ENCODE measurements around the genes MIA3 and DISP1.

GRCh38 chr1:220762715-220763251 is 14.7 kb downstream of the MTARC2 start:
- CAGE, long polyA plus RNA: no peak
- RRBS: no CpG with 5 or more reads among the region's 10 CpGs

DNA sequence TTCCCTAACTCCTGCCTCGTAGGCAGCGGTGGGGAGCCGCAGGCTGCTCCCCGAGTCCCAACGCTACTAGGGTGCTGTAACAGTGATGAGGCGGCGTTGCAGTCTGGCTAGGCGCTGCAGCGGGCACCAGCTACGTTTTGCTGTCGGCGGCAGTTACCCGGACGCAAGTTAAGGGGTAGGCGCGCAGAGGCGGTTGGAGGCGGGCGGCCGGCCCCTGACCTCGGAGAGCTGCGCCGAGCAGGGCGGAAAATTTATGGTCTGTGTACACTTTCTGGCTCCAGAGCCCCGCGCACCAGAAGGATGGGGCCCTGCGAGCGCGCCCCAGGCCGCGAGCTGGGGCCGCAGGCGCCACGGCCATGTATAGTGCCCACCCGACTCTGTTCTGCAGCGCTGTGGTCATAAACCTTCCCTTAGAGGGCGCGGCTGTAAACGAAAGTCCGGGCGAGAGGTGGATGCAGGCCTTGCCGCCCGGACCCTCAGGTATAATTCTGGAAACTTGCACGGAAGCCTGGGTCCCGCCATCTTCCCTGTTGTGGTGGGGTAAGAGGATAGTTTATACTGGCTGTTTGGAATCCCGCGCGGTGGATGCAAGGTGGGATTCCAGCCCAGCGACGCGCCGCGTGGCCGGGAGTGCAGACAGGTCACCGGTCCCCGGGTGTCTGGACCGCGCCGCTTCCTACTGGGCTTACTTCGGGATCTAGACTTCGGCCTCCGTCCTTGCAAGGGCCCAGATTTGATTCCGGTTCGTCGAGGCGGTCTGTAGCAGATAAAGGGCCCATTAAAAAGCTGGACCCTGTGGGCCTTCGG is 15.0 kb downstream of the HLX start:
- CAGE, long polyA plus RNA: no peak
- RRBS: 63% methylated on average over 17 of the region's 67 CpGs

- CAGE, long polyA plus RNA: no peak
- RRBS: no CpG with 5 or more reads among the region's 3 CpGs
Observed at GRCh38 chr1:220957171-220957815, 78.0 kb downstream of the HLX start.

DNA sequence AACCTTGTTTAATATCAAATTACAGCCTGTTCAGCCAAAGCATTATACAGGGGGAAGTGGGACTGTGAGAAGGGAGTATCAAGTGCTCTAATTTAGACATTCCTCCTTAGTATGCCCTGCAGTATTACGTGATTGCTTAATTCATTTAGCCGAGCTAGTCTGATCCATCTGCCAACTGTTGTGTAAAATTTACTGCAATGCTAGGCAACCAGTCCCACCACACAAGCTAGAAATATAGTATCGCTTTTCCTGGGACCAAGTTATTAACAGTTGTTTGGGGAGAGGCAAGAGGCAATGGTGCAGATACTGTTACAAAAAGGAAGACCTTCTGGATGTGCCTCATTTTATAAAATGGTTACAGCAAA is 283.4 kb downstream of the DUSP10 start:
- CAGE, long polyA plus RNA: no peak
- RRBS: no CpG with 5 or more reads among the region's 3 CpGs

DNA sequence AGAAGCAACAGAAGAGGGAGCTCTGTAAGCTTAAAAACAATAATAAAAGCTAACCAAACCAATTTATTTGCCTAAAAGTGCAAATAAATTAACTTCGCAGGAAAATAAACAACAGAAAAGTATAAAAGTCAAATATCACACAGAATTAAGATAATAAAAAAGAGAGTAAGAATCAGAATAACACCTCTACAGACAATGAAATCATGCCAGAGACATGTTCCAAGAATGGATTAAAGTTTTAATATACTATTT is 198.1 kb downstream of the DUSP10 start:
- CAGE, long polyA plus RNA: no peak
- RRBS: no CpG with 5 or more reads among the region's 1 CpG

DNA sequence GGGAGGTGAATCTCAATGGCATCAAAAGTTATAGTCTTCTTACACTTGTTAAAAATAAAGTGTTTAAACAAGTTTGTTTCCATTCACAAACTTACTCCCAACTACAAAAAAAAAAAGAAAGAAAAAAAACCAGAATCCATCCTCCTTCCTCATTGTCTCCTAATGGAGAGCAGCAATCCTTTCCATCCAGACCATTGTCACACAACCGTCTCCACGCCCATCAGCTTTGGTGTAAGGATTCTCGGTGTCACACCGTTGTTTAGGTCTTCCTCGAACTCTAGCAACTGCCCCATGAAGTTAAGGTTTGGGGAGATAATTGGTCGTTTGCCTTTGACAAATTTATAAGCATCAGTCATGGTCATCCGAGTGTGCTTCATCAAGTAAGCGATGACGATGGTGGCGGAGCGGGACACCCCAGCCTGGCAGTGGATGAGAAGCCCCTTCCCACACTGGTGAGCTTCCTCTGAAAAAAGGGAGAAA is 39.6 kb downstream of the DUSP10 start:
- CAGE, long polyA plus RNA: no peak
- RRBS: no CpG with 5 or more reads among the region's 11 CpGs

DNA sequence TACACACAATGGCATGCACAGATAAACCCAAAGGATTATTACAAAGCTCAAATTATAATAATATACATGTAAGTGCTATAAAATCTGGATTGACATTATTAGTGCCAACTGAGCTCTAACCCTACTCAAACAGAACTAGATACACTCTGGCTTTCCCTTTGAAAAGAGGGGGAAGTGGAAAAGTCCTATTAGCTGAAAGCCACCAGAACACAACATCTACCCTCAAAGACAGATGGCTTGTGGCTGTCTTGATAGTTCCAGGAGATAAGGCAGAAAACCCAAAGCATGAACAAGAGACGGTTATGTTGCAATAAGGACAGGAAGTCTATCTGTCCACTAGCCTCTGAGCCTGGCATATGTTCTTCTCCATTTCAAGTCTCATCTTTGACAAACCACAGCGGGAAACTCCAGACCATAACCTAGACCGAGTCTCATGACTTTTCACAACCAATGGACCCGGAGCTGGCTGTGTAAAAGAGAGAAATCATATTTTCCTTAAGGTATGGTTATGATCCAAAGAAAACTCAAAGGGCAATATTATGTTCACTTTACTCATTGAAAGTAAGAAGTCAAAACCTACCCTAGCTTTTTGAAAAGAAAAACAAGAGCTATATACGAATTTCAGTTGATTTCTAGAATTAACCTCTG is 33.8 kb downstream of the DUSP10 start:
- CAGE, long polyA plus RNA: no peak
- RRBS: no CpG with 5 or more reads among the region's 5 CpGs

- CAGE, long polyA plus RNA: no peak
- RRBS: no CpG with 5 or more reads among the region's 11 CpGs
Observed at GRCh38 chr1:221736651-221737409, 5.1 kb downstream of the DUSP10 start.

GRCh38 chr1:221971185-221971679 is 229.3 kb upstream of the DUSP10 start:
- CAGE, long polyA plus RNA: no peak
- RRBS: no CpG with 5 or more reads among the region's 9 CpGs

DNA sequence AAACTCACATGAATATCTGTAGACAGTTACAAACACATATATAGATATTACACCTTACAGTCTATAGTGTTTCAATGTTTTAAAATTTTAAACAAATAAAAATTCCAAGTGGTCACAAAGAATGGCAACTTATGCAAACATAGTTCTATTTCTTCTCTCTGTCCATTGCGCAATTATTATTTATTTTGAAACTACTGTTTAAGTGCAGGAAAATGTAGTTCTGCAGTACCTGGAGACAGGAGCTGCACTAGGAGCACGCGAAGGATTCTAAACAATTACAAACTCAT is 311.9 kb upstream of the DUSP10 start:
- CAGE, long polyA plus RNA: no peak
- RRBS: no CpG with 5 or more reads among the region's 3 CpGs

GRCh38 chr1:222617313-222618350 is at the start of gene MIA3:
TSS of gene MIA3 (plus strand) at chr1:222618097.
- CAGE, long polyA plus RNA: no peak
- RRBS: 1% methylated on average over 14 of the region's 88 CpGs

GRCh38 chr1:222618351-222618833 is 495 bp downstream of the MIA3 start:
- CAGE, long polyA plus RNA: no peak
- RRBS: 1% methylated on average over 14 of the region's 37 CpGs

GRCh38 chr1:222627168-222627924 is 9.4 kb downstream of the MIA3 start:
- CAGE, long polyA plus RNA: no peak
- RRBS: no CpG with 5 or more reads among the region's 6 CpGs

DNA sequence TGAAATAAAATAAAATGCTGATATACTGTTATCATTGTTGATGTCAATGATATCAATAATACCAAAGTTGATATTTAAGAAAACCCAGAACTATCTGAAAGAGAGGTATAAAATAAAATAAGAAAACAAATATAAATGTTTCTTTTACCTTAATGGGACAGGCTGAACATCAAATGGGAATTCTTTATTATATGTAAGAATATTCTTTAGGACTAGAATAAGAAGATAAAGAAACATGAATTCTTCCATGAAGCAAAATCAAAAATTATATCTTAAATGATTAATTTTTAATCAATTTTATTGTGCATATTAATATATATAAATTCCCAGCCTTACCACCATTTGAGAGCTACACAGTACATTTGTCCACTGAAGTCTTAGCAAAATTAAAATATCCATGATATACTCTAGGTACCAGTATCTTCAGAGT is 24.8 kb downstream of the AIDA start:
- CAGE, long polyA plus RNA: no peak

DNA sequence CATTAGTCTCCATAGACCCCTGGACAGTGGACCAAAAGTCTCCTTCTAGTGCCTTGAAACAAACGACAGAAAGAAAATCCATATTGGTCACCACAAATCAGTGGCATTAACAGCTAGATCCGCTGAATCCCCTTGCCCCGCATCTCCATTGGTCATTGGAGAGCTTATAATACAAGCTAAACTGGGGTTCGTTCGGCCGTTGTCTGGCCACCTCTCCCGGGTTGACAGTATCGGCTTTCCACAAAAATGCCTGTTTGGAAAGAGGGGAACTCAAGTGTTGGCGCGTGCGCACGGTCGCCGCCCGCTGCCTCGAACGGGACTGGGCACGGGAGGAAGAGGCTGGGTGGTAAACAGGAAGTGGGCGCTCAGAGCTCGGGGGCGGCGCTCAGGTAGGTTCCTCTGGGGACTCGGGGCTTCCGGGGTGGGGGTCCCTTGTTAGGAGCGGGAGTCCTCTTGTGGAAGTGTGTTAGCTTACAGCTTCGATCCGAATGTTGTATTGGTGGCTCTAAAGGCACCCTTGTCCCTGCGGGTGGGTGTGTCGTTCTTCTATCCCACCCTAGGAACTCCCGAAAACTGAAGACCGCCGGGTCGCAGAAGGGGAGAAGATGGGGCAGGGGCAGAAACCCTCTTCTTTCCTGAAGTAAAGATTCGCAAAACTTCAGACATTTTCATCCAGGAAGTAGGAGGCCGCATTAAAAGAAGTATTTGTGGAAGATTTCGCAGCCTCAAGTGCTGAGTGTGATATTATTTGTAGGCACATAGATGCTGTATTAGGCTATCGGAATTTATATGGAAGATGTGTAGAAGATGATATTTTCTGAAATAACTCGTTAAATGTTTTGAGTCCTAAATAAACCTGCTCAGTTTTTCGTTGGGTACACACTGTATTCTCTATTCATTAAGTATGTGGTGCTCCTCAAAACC is 926 bp downstream of the BROX start:
- CAGE, long polyA plus RNA: start-site peak on the plus strand centred at position 331 of the sequence, 82 bp wide, 330 and 278 reads in 2 replicates
- RRBS: no CpG with 5 or more reads among the region's 39 CpGs

DNA sequence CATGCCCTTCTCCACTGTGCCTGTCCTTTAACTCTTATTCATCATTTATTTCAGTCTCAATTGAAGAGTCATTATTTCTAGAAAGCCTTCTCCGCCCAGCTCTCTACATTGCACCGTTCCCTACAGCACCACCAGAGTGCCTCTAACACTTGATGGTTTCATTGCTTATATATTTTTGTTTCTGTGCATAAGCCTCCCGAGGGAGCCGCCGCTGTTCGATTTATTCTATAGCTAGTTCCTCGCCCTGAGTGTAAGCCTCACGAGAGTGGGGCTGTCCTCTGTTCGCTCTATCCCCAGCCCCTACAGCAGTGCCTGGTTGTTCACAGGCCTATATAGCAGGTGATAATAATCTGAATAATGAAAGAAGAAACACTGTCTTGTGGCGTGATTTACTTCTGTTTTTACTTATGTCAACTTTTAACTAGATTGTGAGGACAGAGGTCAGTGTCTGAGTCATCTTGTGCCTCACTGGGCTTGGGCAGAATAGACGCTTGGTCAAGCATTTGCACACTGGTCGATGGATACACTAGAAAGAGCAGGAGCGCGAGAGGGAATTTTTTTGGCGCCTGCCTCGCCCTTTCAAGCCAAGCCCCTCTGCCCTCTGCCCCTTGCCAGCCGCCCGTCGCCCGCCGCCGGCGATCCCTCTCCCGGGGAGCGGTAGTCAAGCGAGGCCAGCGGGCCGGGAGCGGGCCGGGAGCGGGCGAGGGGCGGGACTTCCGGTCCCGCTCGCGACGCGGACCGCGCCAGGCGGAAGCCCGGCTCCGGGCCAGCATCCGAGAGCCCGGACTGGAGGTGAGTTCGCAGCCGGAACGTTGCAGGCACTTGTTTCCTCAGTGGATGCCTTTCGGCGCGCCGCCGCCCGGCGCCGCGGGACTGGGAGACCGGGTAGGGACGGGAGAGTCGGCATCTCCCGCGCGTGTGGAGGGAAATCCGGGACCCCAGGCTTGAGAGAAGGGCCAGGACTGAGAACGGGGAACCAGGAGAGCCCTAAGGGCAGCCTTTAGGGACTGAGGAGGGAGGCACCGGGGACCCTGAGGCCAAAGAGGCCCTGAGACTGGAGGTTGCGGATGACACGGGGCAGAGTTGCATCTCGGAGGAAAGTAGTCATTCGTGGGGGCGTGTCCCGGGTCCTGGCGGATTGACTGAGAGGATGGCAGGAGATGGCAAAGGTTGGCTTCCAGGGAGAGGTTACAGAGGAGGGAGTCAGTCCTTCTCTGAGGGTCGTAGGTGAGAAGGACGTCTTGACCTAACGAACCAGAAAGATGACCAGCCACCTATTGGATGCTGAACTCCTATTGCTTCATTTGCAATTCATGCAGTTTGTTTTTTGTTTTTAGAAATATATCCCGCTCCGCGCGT is at the start of gene DISP1:
DISP1 (plus strand) TSS at position 753 of the 1,359 bp plus-strand sequence.
- CAGE, long polyA plus RNA: no peak
- RRBS: 2% methylated on average over 30 of the region's 81 CpGs

DNA sequence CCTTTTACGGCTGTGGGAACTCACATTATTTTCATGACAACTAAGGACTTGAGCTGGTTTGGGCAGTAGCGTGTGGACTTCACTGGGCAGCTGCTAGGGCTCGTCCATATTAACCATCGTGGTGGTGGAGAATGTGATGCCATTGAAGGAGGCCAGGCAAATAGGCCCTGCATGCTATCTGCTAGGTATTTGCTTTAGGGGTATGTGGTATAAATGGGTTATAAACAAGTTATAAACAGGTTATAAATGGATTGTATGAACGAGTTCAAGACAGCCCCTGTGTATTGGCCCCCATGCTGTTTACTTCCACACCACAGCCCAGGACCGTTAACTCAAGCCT is 50.9 kb downstream of the TLR5 start:
- CAGE, long polyA plus RNA: no peak
- RRBS: no CpG with 5 or more reads among the region's 6 CpGs

DNA sequence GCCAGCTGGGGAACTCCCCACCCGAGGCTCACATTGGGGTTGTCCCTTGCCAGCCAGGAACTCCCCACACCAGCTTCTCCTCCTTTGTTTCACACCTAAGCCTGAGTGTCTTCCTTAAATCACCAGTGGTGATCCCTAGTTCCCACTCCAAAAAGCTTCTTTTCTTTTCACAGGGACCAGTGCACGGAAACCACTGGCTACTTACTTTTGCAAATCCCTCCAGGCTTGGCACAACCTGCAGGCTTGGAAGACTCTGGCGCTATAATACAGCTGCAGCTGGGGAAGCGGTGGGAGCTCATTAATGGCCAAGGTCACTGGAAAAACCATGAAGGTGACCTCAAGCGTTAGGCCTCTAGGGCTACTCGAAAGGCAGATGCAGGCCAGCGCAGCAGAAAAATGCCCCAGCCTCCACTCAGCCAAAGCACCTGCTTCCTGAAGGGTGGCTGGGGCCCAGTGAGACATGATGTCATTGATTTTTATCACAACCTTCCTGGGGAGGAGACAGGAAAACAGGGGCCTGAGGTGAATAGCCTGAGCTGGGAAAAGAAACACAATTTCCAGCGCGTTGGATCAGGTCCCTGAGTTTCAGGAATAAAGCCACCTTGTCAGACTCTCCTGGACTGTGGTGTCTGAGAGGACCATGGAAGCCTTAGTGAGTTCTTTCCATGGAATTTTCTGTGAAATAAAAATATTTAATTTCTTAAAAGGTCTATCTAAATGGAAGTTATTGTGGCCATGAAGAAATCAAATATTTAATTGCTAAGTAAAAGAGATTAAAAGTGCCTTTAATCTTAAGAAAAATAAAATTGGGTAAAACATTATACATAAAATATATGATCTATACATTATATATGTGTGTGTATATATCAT is 39.9 kb downstream of the TLR5 start:
- CAGE, long polyA plus RNA: no peak
- RRBS: no CpG with 5 or more reads among the region's 9 CpGs

DNA sequence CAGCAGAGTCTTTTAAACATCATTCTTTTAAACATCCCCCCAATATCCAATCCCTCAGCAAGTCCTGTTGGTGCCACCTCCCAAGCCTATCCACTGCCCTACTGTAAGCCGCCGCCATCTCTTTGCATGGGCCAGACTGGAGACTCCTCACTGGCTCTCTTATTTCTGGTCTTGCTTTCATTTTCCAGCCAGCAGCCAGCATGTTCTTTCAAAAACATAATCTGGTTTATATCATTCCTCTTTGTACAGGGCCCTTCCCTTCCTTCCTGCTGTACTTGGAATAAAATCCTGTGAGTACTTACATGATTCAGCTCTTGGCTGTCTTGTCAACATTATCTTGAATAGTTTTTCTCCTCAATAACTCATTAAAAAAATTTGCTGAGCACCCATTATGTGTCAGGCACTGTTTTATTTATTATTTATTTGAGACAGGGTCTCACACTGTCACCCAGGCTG is 28.2 kb downstream of the TLR5 start:
- CAGE, long polyA plus RNA: no peak
- RRBS: no CpG with 5 or more reads among the region's 2 CpGs

DNA sequence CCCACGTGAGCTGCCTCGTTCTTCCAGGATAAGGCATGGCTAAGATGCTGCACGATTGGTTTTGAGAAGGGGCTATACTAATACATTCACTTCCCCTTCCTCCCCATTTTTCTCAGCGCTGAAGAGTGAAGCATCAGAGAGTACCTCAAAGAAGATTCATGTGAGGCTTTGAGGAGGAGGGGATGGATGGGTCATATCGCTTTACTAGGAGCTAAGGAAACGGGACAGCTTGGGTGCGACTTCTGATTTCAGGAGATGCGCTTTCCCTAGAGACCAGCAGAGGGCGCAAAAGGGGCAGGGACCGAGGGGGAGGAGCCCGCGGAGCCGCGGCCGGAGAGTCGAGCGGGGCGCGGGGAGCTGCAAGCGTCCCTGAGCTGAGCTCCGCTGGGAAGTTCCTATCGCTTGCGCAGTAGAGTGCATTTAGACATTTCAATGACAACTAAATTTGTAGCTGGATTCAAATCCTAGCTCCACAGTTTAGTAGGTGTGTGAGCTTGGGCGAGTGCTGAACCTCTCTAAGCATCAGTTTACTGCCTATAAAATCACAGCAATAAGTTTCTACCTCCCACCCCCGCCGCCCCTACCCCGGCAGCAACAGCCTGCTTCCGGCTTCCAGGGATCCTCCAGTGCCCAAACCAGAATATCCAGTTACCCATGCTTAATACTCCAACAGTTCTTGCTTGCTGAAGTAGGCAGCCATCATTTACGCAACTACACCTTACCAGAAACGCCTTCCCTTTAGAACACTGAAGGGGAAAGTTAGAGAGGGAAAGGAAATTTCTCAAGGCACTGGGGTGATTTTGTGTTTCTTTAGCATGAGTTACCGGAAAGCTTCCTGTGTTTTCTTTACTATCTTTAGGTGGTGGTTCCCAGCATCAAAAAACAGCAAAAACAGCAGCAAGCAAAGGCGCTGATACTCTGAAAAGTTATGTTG is 9.2 kb downstream of the TLR5 start:
- CAGE, long polyA plus RNA: no peak
- RRBS: no CpG with 5 or more reads among the region's 32 CpGs

All from osteoblast (primary cell).